ENCODE measurements around a stretch of chr1.

DNA sequence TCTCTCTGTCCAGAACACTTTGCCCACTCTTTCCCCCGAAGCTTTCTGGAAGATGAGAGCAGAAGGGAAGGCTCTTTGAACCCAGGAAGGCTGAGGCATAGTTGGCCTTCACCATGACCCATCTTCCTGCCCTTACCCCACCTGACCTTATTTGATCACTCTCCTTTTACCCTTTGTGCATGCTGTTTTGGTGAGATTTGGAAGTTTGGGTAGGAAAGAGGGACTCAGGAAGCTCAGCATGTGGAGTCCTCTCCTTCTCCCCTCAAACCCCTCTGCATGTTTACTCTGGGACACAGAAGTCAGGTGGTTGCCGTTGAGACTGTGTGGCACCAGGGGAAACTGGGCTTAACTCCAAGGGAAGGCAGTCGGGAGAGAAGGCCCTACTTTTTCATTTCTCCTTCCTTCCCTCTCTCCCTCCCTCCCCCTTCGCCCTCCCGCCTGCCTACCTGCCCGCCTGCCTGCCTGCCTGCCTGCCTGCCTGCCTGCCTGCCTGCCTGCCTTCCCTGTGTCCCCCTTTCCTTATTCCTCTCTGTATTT is 30.0 kb downstream of the LEXM start:
- PRO-cap, result no peak

- PRO-cap, result no peak
Measured at GRCh38 chr1:54848716-54849248, 38.2 kb downstream of the DHCR24 start.

DNA sequence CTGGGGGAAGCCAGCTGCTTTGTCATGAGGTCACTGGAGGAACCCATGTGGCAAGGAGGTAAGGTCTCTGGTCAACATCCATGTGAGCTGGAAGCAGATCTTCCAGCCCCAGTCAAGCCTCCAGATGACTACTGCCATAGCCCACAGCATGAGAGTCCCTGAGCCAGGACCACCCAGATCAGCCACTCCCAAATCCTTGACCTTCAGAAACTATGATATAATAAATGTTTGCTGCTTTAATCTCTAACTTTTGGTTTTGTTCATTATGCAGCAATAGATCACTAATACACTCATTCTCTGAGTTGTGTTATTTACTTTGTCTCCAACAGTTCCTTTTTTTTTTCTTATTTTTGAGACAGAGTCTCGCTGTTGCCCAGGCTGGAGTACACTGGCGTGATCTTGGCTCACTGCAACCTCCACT is 27.8 kb downstream of the DHCR24 start:
- PRO-cap, result no peak

- PRO-cap, result no peak
Measured at GRCh38 chr1:55039995-55040515, 707 bp downstream of the PCSK9 start.

DNA sequence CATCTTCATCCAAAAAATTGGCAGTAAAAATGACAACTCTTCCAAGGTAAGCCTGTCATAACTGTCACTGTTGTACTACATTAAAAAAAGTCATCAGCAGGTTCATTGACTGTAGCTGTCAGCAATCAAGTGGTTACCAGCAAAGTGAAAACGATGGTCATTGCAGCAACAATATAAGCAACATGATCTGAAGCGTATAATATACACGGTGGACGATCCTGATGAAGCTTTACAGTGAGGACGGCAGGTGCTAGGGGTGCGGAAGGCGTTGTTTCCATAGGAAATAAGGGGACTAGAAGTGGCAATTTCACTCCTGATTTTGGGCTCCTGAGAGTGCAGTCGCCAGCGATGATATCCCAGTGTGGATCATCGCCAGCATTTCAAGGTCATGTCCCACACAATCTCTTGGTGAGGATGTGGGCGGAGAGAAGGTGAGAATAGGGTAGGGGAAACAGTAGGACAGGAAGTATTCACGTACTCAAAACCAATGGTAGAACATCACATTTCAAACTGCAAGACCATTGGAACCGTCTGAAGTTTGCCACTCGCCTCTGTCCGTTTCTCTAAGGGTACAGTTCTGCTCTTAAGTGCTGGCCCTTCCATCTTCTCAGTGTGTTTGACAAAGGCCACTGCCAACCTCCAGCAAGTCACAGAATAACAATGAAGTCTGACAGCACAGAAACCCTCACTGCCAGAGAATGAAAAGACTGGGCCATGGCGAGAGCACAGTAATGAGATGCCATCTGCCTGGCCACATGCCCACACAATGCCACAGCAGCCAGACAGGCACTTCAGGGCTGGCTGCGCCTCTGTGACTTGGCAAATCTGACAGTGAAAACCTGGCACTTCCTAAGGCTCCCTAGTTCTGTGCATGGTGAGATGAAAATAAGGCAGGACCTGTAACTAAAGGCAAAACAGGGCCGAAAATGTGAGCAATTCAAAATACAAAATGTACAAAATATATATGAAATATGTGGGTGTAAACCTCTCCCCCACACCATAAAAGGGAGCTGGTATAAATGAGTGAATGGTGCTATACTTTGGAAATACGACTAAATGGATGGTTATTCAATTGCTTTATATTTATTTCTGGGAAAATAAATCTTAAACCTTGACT is 27.9 kb downstream of the PCSK9 start:
- PRO-cap, result no peak

GRCh38 chr1:55093533-55094281 is 54.4 kb downstream of the PCSK9 start:
- PRO-cap, result no peak

DNA sequence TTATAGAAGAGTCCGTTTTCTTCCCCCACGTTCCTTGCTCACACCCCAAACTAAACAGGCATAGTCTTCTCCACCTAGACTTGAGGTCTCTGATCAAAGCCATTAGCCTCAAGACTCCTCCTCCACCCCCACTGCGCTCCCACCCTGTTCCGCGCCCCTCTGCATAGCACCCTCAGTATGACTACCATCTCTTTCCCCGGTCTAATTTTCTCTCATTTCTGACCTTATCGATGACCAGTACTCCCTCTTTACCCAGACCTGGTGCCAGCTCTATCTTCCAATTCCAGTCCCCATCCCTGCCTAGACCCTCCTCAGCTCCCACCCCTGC is 1.4 kb downstream of the USP24 start:
- PRO-cap, result no peak

DNA sequence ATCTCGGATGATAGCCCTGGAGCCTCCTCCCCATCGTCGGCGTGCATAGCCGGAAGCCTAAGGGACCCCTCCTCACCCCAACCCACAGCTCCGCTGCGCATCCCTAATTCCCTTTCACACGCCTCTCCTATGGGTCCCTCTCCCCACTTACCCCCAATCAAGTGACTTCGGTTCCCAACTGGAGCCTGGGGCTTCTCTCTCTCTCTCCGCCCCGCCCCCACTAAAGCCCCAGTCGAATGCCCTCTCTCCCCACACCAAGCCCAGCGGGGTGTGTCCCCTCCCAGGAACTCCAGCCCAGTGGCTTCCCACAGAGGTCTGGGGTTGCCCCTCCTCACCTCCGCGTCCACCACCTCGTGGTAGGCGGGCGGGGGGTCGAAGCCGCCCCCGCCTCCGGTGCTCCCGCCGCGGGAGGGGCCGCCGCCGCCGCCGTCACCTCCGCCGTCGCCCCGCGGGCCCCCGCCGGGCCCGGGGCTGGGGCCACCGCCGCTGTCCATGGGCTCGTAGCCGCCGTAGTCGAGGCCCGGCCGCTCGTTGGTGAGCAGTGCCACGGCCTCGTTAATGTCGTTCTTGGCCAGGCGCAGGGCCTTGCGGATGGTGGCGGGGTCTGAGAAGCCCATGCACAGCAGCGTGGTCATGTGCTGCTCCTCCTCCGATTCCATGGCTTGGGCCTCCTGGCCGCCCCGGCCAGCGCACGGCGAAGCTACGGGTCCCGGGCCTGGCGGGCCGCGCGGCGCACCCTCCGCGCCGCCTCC is 533 bp downstream of the USP24 start:
- PRO-cap, result bidirectional peak, plus-strand start at position 297 of the sequence, minus-strand start at position 222 of the sequence; bidirectional peak, plus-strand start at position 512 of the sequence, minus-strand start at position 454 of the sequence

DNA sequence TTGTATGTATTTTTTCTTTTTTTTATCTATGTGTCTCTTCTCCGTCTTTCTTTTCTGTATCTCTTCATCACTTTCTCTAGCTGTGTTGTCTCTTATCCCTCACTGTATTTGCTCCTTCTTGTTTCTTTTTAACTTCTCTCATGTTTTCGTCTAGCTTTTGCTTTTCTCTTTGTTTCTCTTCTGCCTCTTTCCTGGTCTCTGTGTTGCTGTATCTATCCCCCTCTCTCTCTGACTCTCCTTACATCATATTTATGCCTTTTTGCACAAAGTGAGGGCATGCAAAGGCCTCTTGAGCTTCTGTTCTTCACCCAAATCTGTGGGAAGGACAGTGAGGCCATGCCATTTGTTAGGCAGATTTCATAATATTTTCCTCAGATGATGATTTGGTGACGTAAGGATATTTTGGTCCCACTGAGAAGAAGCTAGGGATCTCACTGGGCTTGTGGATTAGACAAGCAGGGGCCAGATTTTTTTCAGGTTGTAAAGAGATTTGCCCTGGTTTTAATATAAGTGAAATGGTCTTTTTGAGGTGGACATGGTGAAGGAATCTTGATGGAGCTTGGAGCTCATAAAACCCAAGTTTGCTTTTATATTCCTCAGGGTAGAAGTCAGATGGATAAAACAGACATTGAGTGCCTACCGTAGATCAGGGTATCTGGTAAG is 249.4 kb upstream of the USP24 start:
- PRO-cap, result no peak

DNA sequence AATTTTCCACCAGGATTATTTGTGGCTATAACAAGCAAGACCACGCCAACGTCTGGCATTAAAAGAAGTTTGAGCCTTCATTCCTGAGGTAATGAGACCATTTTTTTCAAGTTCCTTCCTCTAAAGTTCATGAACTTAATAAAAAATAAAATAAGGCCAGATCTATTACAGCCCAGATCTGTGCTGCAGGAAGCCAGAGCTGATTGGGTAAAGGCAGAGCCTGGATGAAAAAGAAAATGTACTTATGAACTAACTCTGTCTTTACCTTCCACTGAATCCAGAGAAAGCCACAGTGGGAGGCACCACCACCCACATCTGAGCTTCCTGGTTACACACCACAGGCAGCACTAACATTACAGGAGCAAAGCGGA is 293.7 kb downstream of the PLPP3 start:
- PRO-cap, result no peak

DNA sequence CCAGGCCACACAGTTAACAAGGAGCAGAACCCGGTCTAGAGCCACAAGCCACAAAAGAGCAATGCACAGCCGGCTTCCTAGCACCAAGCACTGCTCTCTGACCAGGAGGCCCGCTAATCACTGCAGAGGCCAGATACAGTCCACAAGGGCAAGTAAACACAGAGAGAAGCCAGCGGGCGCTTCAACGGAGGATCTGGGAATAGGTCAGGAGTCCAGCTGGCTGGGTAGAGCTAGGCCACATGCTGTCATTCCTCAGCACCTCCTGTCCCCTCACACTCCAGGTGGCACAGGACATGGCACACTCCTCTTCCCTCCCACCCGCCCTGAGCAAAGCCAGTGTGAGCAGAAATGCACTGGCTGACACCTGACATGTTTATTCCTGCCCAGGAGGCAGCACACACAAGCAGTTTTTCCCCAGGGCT is 405 bp downstream of the FYB2 start:
- PRO-cap, result no peak

DNA sequence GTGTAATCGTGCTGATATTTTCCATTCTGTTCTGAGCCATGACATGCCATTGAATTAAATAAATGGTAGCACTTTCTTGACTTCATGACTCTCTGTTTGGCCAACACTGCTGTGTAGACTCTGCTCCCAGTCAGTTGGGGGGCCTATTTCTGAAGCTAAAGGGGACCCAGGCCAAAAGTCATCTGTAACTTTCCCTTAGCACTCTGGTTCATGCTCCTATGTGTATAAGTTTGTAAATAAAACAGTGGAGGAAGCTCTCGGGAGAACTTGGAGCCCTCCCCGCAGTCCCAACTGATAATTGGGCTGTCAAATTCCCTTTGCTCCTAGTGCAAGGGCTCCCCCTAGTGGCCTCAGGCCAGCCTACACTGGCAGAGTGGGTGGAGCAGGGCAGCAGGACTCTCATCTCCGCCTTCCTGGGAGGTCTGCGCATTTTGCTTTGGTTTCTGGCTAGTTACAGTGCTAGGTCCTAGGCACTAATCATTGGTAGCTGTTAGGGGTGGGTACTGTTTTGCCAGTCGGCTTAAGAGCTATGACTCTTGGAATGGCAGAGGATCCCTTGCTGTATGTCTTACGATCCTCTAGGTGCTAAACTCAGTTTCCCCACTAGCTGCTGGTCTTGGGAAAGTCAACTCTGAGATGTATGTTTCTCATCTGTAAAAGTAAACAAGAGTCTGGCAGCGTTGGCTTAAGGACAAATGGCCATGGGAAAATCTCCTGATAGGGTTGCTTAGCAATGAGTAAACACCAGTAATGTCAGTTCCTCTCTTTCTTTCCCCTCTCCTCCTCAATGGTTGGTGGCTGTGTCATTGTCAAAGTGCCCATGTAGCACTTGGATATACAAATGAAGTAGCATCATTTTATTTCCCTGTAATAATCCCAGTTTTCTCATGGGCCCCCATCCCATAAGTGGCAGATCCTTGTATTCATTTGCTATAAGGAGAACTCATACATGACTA is 2.0 kb upstream of the FYB2 start:
- PRO-cap, result no peak

DNA sequence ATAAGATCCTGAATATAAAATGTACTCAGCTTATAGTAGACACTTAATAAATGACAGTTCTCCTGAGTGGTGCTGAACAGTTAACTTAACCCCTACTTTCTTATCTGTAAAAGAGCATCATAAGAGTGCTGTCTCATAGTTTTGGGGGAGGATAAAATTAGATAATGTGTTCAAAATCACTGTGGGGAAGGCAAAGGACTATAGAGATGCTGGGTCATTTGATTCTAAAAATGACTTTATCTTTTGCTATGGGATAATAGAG is 632 bp downstream of the C8A start:
- PRO-cap, result no peak

GRCh38 chr1:56911301-56912218 is 54.3 kb downstream of the C8B start:
- PRO-cap, result no peak

DNA sequence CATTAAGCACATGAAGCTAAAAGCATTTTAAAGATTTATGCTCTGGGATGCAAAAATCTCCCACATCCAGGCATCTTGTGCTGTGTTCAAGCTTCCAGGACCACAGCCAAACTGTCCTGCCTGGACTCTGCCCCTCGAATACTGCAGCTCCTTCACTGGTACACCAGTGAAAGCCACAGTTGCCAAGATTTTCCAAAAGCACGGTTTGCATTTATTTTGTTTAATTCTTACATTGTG is 38.7 kb downstream of the C8B start:
- PRO-cap, result no peak

GRCh38 chr1:56961240-56961939 is 4.4 kb downstream of the C8B start:
- PRO-cap, result no peak

GRCh38 chr1:57424618-57425024 is 761 bp upstream of the DAB1 start:
- PRO-cap, result no peak

DNA sequence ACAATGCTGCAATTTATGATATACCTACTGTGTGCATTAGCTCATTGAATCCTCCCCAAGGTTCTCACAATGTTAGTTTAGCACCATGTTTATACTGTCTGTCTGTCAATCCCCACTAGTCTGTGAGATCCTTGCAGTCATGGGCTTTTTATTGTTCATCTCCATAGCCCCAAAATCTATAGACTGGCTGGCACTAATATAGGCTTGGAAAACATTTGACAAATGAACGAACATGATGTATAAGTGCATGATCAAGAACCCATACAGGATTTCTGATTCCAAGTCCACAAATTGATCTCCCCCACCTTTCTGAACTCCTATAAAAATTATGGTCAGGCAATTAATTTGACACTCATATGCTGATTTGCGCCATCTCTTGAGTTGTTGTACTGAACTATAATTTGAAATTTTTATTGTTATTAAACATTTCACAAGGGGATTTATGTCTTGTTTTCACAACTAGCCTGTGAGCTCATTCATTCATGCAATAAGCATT is 289.9 kb downstream of the OMA1 start:
- PRO-cap, result no peak

DNA sequence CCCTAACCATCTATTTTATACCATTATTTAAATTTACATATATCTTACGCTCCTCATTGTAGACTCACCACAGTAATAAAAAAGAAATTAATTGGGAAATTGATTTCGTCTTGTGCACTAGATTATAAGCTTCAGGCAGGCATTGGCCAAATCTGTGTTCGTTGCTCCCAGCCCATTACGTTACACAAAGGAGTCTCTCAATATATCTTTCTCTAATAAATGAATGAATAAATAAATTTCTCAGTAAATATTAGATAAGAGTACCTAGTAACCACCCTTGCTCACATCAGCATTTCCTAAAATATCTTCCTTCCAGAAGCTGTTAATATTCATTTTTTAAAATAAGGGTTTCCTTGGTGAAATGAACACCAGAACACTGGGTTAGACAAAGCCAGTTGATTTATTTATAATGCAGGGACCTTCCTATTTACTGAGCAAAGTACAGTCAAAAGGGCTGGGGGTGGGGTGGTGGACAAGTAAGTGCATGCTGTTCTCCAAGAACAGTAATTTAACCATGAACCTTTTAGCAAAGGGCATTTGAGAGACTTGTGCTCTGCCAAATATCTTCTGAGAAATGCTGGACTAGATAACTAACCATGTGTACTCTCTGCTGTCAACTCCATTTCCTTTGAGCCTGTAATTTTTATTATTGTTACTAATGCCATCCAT is 100.3 kb downstream of the OMA1 start:
- PRO-cap, result no peak

DNA sequence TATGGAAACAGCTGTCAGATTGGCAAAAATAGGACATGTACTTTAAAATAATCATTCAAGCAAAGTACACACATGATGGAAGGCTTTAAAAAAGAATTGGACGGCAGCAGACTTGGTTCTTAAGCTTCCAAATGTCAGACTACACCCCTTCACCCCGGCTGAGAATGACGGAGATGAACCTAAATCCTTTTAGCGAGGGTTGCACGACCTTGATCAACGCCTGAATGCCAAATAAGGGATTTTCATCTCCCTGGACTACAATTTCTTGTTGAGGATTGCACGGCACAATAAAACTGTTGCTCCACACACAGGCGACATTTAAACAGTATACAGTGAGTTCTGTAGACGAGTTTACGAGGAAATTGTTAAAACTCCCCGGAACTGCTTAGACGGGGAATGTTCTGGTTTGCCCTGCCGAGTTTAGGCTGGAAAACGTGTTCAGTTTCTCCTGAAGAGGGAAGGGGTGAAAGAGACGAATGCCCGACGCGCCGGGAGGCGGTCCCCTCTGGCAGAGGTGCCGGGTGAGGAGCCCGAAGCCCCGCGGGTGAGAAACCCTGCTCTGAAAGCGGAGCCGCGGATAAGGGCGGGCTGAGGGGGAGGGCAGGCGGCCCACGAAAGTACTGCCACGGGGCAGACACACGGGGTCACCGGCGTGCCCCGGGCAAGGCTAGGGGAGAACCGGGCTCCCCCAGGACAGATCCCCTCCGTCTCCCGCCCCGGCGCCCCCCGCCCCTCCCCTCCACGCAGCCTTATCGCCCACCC is 568 bp downstream of the OMA1 start:
- PRO-cap, result bidirectional peak, plus-strand start at position 88 of the sequence, minus-strand start outside the sequence; bidirectional peak, plus-strand start at position 260 of the sequence, minus-strand start at position 166 of the sequence; bidirectional peak, plus-strand start at position 637 of the sequence, minus-strand start at position 422 of the sequence

Measured in penis (tissue), 1 donor.